Neural cell (in vitro differentiated cells): ENCODE measurements around a stretch of chr1.

DNA sequence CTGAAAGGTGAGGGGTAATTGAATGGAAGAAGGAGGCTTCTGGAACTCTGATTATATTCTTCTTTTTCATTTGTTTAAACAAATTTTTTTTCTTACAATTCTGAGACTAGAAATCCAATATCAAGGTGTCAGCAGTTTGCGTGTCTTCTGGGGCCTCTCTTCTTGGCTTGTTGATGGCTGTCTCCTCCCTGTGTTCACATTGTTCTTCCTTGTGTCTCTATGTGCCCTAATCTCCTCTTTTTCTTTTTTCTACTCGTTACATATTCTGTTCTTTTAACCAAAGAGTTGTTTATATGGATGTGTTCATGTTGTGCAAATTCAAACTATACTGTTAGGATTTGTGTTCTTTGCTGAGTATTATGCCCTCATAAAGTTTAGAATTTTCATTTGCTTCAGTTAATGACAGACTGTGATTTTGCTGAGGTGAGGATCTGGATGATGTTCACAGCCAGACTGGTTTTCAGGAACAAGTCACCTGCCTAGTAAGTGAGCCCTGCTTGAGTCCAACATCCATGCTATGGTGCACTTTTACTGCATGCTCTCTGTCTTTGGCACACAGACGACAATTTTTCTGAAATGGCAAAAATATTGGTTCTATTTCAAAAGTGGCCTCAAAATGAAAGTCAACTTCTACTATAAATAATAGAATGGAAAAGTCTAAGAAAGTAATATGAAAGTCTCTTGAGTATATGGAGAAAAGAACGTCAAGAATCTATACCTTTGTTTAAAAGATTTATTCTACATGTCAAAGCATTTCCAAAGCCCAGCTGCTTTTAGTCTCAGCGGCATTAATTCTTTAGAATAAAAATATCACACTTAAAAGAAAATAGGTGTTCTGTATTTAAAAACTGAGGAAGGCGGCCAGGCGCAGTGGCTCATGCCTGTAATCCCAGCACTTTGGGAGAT, 32.2 kb downstream of the FAF1 start:
- RAMPAGE, long total RNA = no peak

DNA sequence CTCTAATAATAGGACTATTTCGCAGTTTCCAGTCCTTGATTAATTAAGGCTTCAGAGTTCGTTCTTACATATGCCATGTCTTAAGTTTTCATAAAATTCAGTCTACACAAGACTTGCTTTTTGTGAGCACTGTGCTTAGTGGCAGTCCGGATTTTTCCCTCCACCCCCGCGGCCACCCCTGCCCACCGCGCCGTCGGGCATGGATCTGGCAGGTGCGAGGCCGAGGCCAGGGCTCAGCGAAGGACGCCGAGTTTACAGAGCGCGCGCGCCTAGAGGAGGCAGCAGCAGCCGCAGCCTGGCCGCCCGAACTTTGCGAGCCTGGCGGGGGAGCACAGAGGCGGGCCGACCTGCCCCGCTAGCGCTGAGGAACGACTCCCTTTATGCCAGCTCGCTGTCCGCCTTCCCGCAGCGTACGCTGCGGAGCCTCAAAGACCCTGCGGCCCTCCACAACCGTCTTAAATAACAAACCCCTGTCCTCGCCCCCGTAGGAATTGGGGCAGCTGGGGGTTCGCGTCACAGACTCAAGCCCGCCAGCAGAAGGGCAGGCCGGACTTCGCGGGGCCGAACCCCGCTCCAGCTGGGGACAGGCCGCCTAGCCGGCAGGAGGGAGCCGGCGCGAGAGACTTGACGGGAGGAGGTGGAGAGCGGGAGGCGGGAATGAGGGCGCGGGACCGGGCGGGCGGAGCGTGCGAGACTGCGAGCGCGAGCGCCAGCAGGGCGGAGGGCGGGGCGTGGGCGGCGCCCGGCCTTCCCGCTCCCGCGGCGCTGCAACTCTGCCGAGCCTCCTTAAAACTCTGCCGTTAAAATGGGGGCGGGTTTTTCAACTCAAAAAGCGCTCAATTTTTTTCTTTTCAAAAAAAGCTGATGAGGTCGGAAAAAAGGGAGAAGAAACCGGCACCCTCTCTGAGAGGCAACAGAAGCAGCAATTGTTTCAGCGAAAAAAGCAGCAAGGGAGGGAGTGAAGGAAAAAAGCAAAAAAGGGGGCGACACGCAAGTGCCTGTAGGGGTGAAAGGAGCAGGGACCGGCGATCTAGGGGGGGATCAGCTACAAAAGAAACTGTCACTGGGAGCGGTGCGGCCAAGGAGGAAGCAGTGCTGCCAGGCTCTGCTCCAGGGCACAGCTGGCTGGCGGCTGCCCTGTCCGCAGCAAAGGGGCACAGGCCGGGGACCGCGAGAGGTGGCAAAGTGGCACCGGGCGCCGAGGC, 1.7 kb upstream of the CDKN2C start:
- RAMPAGE, long total RNA = no peak

DNA sequence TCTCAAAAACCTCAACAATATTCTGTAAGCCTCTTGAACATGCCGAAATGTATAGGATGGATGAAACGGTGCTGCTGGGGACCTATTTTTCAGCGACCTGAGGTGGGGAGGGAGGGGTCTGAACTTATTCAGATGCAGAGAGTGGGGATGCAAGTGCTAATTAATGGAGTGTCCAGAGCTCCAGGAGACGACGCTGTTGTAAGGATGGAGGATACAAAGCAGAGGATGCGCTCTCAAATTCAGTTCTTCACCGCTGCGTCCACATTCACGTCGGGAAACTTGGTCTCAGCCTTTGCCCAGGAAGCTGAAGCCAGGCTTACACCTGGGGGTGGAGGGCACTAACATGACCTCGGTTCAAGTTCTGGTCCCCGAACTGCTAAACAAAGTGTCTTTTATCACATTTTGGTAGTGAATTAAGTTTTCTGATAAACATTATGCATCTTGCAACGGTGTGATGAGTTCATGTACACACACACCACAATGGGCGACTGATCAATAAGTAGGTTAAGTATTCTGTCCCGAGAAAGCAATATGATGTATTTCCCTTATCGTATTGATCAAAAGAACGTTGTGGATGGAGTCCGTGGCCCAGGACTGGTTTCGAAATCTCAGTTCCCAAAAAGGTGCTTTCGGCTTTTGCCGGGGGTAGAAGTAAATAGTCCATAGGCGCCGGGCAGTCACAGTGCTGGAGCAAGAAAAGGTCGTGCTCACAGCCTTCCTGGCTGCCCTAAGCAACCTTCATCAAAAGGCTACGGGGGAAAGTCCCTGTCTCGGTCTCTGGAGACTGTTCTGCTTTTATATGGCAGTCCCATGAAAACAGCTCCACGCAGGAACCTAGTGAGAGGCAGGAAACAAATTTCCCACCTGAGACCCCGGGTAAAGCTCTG, 6.6 kb downstream of the CDKN2C start:
- RAMPAGE, long total RNA = no peak

DNA sequence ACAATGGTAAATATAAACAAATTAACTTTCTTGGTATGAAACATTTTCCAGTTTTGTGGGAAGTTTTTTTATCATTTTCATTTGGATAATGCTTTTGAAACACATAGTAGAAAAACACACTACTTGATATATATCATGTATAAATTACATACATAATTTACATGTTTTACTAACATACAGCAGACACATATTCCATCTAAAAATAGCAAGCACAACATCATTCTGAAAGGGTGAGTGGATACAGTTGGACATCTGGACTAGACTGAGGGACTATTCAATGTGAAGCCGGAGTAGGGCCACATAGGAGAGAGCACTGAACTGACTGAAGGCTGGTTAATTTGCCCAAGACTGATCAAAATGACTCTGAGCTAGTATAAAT, 11.7 kb downstream of the CDKN2C start:
- RAMPAGE, long total RNA = no peak

- RAMPAGE, long total RNA = no peak
These were observed 75.5 kb upstream of the TTC39A start for GRCh38 chr1:51405770-51406402.

GRCh38 chr1:51494186-51494810, 24.8 kb downstream of the EPS15 start:
- RAMPAGE, long total RNA = no peak

DNA sequence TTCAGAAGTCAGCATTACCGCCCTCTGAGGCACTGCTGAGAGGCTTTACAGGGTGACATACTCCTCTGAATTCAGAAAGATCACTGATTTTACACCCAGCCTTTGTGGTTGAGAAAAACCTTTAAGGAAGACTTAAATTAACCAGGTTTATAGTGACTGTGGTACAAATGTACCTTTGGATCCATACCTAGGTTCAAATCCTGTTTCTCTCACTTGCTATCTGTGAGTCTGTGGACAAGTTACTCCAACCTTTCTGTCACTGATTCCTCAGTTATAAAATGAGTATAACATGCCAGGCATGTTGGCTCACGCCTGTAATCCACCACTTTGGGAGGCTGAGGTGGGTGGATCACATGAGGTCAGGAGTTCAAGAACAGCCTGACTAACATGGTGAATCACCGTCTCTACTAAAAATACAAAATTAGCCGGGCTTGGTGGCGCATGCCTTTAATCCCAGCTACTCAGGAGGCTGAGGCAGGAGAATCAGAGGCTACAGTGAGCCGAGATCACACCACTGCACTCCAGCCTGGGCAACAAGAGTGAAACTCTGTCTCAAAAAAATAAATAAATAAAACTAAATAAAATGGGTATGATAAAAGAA, 20.1 kb downstream of the OSBPL9 start:
- RAMPAGE, long total RNA = no peak

GRCh38 chr1:51693094-51693800, 76.4 kb downstream of the OSBPL9 start:
- RAMPAGE, long total RNA = no peak

- RAMPAGE, long total RNA = no peak
These were observed 84.4 kb downstream of the NRDC start for GRCh38 chr1:51793946-51794718.

- RAMPAGE, long total RNA = start-site peak on the plus strand at chr1:51878985-51879073, 20 and 5 reads in 2 replicates
These were observed 367 bp upstream of the NRDC start for GRCh38 chr1:51878844-51879343.

DNA sequence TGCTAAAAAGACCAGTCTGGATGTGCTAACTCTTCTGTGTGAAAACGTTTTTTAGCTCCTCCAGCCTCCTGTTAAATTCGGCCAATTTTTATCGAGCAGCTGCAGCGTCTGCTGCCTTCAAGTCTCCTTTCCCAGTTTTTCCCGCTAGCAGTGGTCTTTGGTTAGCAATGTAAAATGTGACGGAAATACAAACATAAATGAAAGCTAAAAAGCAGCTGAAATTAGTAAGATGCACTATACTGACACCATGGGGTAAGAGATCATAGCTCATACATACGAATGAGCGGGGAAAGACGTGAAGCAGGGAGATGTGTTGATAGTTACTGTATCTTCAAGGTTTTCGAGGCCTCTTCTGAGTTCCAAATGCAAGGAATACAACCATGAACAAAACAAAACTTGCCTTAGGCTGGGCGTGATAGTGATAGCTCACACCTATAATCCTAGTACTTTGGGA, 844 bp upstream of the NRDC start:
- RAMPAGE, long total RNA = no peak

GRCh38 chr1:52020781-52021259, 12.8 kb downstream of the KTI12 start:
- RAMPAGE, long total RNA = no peak

DNA sequence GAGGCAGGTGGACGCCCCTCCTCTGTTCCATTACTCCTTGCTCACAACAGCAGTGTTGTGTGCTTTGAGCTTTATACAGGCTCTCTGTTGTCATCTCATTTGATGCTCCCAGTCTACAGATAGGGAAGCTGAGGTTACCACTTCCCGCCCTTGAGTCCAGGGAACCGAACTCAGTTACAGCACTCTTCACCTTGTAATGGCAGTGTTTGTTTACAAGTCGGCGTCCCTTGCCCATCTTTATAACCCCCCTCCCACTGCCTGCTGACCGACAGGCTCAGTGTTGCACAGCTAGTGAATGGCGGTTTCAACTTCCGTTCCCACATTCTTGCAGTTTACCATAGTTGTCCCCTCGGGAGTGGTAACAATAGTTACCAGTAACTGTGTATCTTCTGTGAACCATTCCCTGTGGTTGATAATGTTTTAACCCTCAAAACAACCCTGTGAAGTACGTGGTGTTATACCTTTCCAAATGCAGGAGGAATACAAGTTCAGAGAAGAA, 596 bp downstream of the BTF3L4 start:
- RAMPAGE, long total RNA = no peak

DNA sequence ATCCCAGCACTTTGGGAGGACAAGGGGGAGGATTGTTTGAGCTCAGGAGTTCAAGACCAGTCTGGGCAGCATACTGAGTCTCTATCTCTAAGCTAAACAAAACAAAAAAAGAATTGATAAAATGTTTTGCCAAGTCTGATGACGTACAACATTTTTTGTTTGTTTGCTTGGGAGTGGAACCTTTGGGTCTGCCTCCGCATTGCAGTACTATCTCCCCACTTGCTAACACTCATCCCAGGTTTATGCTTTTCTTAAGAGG, 42.9 kb downstream of the ZFYVE9 start:
- RAMPAGE, long total RNA = no peak

DNA sequence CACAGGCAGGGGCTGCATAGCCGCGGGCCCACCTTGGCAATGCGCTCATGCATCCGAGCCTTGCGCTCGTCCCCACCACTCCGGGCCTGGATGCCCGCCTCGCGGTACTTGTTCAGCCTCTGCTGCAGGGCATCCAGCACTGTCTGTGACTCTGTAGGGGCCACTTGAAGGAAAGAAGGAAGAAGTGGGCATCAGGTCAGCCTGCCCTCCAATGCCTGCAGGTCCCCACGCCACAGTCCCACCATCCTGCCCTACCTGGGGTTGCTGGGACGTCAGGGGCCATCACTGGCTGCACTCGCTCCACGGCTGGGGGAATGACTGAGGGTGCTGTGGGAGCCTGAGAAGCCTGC, 7.0 kb downstream of the CC2D1B start:
- RAMPAGE, long total RNA = no peak

DNA sequence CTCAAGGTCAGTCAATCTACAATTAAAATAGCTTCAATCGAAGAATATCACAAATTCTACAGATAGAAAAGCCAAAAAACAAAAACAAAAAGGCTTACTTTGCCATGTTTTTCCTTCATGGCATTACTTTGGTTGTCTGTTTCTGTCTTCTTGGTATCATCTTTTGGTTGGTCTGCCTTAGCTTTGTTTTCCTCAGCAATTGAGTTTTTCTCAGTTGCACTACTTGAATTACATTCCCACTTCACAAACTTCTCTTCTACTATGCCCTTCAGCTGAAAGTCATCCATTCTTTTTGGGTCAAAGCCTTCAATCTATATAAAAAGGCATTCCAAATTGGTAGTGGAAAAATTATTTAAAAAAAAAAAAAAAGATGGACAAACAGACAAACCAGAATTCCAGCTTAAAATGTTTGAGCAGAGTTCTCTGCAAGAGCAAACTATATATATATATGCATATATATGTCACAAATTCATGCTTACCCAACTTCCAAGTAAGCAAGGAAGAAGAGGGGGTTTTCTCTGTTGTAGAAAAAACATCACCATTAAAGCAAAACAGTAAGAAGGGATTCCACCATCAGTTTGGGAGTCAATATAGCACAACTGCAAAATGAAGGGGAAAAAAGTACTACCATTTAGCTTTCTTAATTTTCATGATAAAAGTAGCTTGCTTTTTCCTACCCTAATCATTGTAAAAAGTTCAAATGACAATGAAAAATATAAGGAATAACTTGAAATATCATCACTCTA, 71.4 kb downstream of the TUT4 start:
- RAMPAGE, long total RNA = no peak

GRCh38 chr1:52507135-52507680, 45.7 kb downstream of the TUT4 start:
- RAMPAGE, long total RNA = no peak

GRCh38 chr1:52553323-52554022, 581 bp upstream of the TUT4 start:
- RAMPAGE, long total RNA = no peak

GRCh38 chr1:52635312-52635881, 2.4 kb downstream of the SHISAL2A start:
- RAMPAGE, long total RNA = no peak

DNA sequence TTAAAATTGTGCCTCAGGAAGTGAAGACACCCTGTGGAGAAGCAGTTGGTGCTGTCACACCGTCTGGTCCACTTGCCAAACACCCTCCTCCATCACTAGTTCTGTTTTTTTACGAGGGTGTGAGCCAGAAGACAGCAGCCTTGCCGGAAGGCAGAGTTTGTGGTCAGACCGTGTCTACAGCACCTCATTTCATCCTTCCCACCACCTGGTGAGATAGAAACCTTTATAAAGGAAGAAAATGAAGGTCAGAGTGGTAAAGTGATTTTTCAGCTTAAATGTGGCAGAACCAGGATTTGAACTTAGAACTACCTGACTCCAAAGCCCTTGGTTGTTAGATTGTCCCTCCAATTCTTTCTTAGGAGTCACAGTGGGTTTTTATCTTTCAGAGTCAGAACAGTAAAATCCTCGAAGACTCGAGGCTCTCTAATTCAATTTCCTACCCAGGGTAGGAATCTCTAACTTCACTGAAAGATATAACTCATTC, 4.6 kb downstream of the SHISAL2A start:
- RAMPAGE, long total RNA = no peak